Gastrocnemius medialis (tissue), 3 donors: ENCODE data around the genes AFAP1, ABLIM2, USP17L13, USP17L19 and USP17L27.

DNA sequence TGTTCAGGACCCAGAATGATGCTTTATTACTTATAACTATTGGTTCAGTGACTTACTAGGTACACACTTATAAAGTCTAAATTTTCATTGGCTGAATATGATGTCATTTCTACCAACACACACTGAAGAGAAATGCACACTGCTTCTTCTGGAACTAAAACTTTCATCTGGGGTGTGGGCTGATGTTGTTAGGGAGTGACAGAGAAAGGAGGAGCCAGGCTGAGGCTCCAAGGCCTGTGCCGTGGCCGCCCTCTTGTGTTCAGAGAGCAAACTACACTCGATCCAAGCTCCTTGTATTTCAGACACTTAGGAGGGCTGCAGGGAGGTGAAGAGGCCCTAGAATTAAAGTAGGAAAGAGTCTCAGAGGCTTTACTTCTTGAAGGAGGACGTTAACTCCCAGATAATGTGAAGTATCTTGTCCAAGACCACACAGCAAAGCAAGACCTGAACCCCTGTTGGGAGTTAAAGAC lies 137.6 kb downstream of the AFAP1 start:
- PRO-cap, result no peak
- RAMPAGE, long total RNA, 3 experiments, result no peak in any of the 3 experiments

DNA sequence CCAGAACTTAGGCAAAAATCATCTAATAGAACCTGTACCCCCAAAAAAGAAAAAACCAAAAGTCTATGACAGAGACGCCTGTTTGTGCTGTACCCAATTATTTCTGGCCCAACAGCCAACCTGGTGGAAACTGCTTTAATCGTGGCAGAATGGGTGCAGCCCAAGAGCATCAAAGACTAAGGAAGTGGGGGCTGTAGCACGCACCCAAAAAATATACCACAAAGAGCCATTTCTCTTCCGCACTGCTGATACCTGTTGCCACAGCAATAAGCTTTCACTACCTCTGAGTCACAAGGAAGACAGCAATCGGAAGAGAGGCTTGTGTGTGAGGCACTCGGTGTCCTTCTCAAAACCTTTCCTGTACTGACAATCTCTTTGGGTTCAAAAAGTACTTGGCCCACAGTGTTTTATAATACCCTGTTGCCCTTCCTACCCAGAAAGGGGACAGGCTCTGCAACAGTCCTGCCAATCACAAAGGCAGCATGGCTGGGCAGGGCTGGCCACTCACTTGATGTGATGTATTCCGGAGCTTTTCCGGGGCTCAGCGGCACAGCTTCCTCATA lies 84.6 kb downstream of the AFAP1 start:
- PRO-cap, result no peak
- RAMPAGE, long total RNA, 3 experiments, result no peak in any of the 3 experiments

- PRO-cap, result no peak
- RAMPAGE, long total RNA, 3 experiments, result no peak in any of the 3 experiments
Measured at GRCh38 chr4:7929414-7930086, 10.1 kb downstream of the AFAP1 start.

GRCh38 chr4:7939483-7940299 lies at the start of gene AFAP1:
Gene AFAP1, minus strand, starts transcription at chr4:7939861.
- PRO-cap, result bidirectional peak, plus-strand start at chr4:7940016, minus-strand start at chr4:7939840
- RAMPAGE, long total RNA, 3 experiments, result no peak in any of the 3 experiments

- PRO-cap, result no peak
- RAMPAGE, long total RNA, 3 experiments, result no peak in any of the 3 experiments
Measured at GRCh38 chr4:8010235-8011154, 70.8 kb upstream of the AFAP1 start.

- PRO-cap, result no peak
- RAMPAGE, long total RNA, 3 experiments, result no peak in any of the 3 experiments
Measured at GRCh38 chr4:8022967-8023680, 83.5 kb upstream of the AFAP1 start.

DNA sequence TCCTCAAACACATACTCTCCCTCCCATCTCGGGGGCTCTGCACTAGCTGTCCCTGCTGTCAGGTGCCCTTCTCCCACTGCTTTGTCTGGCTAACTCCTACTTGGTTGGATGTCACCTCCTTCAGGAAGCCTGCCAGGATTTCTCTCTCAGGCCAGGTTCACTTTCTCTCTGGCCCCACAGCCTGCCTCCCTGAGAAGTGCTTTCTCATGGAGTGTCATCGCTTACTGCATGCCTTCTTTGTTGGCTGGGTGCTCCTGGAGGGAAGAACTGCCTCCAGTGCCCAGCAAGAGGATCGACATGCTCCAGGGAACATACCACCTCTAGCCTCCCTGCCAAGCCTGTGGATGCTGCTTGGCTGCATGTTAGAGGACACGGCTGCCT lies 15.2 kb downstream of the ABLIM2 start:
- PRO-cap, result bidirectional peak, plus-strand start at position 276 of the sequence, minus-strand start at position 83 of the sequence
- RAMPAGE, long total RNA, 3 experiments, result no peak in any of the 3 experiments

DNA sequence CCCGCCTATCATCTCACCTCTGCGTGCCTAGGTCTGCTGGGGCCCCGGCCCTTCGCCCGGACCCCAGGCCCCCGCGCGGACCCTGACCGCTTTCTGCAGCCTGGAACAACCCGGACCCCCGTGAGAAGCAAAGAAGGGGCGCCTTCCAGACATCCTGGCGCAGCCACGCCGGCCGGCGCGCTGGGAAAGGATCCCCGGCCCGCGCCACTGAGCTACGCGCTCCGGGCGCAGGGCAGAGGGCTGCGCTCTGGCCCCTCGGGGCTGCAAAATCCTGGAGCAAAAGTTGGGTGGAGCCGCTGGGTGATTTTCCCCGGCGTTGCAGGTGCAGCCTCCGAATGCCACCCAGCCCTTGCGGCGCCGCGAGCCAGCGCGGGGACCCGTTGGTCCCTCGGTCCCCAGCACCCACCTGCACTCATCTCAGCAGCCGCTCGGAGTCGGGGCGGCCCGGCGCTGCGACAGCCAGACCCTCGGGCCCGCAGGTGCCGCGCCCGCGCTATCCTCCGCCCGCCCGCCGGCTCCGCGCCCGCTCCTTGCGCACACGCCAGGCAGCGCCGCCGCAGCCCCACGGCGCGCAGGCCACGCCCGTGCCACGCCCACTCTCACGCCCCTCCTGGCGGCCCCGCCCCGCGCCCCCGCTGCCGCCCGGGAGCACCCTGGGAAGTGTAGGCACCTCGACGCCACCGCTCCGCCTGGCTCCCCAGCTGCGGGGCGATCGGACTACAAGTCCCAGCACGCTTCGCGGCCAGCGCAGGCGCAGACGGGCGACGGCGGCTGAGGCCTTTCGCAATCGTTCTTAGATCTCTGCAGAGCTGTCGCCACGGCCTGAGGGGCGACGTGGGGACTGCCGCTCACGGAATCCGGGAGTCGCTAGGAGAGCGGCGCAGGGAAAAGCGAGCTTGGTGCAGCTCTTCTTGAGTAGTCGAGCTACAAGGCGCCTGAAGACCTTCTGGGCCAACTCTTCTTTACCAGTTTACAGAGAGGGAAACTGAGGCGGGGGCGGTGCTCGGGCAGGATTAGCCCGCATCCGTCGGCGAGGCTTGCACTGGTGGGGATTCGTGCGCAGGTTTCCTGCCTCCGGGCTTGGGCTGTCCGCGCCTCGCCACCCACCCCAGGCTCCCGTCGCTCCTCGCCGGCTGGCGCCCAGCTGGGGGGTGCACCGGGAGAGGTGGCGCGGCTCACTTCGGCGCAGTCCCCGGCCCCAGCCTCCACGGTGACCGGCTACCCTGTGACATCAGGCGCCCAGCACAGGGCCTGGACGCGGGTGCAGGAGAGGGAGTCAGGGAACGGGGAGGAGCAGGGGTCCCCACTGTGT lies at the start of gene ABLIM2:
Gene ABLIM2 (minus strand): TSS at position 540 of the 1,312 bp plus-strand sequence.
- PRO-cap, result bidirectional peak, plus-strand start at position 862 of the sequence, minus-strand start at position 532 of the sequence
- RAMPAGE, long total RNA, 3 experiments, result start-site peak on the plus strand in 1 of 3 experiments, centred at position 817 of the sequence, 25 reads per replicate; start-site peak on the minus strand in 2 of 3 experiments, centred at positions 490 to 497 of the sequence, 86 to 230 reads per replicate

GRCh38 chr4:8188630-8189610 lies 10.2 kb upstream of the SH3TC1 start:
- PRO-cap, result bidirectional peak, plus-strand start at chr4:8189249, minus-strand start at chr4:8189102; bidirectional peak, plus-strand start at chr4:8189399, minus-strand start at chr4:8189292
- RAMPAGE, long total RNA, 3 experiments, result no peak in any of the 3 experiments

DNA sequence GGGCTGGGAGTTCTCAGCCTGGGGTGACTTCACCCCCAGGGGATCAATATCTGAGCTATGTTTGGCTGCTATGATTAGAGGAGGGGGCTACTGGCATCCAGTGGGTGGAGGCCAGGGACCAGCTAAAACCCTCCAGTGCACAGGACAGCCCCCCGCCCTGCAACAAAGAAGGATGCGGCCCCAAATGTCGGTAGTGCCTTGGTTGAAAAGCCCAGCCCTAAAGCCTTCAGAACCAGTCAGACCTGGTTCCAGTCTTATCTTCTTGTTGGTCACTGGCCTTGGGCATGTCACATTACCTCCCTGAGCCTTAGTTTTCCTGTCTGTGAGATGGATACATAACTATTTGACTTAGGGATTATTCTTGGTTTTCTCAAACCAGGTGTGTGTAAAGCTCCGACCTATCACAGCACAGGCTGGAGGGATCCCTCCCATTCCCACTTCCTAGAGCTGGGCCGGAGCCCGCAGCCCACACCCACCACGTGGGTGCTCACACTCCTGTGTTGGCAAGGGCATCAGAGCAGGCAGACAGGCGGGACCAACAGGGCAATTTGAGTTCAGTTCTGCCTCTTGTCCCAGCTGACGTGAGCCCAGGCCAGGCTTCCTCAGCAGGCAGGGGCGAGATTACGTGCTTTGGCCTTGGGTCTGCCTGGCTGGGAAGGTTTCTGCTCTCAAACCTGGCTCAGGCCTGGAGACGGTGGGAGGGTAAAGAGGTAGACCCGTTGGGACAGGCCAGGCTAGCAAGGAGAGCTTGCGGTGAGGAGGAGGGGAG lies 952 bp upstream of the SH3TC1 start:
- PRO-cap, result no peak
- RAMPAGE, long total RNA, 3 experiments, result no peak in any of the 3 experiments

DNA sequence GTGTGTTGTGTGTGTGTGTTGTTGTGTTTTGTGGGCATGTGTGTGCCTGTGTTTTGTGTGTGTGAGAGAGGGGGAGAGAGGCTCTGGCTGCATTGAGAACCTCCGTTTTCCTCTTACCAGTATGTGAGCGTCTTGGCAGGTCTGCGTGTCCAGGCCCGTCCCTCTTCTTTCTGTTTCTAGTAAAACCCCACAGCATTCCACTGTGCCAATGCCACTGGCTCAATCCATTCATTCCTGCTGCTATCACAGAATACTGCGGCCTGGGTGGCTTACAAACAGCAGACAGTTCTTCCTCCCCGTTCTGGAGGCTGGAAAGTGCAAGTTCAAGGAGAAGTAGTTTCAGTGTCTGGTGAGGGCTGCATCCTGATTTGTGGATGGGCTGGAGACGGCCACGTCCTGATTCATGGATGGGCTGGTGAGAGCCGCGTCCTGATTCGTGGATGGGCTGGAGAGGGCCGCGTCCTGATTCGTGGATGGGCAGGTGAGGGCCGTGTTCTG lies 15.4 kb upstream of the HTRA3 start:
- PRO-cap, result no peak
- RAMPAGE, long total RNA, 3 experiments, result no peak in any of the 3 experiments

DNA sequence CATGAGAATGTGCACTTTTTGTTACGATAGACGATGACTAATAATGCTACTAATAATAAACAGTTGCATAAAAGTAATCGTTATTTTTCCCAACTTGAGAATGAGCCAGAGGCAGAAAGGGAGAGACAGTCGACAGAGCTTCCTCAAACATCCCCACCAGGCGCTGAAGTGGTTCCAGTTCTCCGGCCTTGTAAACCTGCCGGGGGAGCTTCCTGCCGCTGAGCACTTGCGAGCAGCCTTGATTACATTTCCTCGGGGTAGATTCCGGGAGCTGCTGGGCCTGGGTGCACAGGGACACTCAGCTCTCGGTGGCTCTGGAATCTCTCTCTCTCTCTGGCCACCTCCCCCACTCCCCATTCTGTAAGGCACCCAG lies 8.8 kb upstream of the HTRA3 start:
- PRO-cap, result unidirectional peak, plus-strand start at position 108 of the sequence
- RAMPAGE, long total RNA, 3 experiments, result no peak in any of the 3 experiments

DNA sequence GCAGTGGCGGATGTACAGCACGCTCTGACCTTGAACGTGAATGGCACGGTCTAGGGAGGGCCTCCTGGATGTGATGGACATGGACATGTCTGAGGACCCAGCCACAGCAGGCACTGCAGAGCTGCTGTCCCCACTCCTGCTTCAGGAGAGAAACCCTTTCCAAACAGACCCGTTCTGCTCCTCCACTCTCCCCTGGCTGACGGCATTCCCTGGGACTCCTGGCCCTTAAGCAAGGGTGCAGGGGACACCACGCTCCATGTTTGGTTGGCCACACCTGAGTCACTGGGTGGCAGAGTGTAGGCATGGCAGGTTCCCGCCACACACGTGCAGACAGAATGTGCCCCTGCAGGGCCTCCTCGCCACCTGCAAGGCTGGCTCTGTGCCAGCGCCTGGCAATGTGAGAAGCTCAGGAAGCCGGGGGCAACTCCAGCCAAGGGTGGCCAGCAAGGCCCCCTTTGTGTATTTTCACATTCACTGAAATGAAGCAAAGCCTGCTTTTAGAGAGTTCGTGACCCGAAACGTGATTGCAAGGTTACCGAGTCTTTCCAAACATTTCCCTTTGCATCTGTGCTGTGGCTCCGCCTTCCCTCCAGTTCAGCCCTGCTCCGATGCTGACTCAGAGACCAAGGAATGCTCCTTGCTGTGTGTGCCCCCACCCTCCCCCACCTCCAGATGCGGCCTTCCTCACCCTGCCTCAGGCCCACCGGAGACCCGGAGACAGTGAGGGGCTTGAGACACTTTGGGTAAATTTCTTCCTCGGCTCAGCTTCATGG lies 46.1 kb downstream of the HTRA3 start:
- PRO-cap, result no peak
- RAMPAGE, long total RNA, 3 experiments, result no peak in any of the 3 experiments

- PRO-cap, result no peak
- RAMPAGE, long total RNA, 3 experiments, result no peak in any of the 3 experiments
Measured at GRCh38 chr4:8427651-8428239, 12.8 kb downstream of the ACOX3 start.

GRCh38 chr4:8467922-8468473 lies 27.4 kb downstream of the TRMT44 start:
- PRO-cap, result no peak
- RAMPAGE, long total RNA, 3 experiments, result no peak in any of the 3 experiments

GRCh38 chr4:8610954-8611773 lies 18.6 kb downstream of the CPZ start:
- PRO-cap, result no peak
- RAMPAGE, long total RNA, 3 experiments, result no peak in any of the 3 experiments

DNA sequence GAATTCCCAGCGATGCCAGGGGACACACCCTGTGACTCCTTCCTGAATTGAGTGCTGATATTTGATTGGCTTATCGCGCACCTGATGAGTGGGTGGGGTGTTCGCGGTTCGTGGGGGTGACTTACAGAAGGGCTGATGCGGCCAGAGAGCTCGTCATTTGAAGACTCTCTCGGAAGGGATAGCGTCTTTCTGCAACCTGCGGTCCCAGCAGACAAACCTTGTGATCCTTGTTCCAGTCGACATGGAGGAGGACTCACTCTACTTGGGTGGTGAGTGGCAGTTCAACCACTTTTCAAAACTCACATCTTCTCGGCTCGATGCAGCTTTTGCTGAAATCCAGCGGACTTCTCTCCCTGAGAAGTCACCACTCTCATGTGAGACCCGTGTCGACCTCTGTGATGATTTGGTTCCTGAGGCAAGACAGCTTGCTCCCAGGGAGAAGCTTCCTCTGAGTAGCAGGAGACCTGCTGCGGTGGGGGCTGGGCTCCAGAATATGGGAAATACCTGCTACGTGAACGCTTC lies at the start of gene USP17L13:
Gene USP17L13 (plus strand): TSS at position 242 of the 522 bp plus-strand sequence.
- PRO-cap, result no peak
- RAMPAGE, long total RNA, 3 experiments, result no peak in any of the 3 experiments

- PRO-cap, result no peak
- RAMPAGE, long total RNA, 3 experiments, result no peak in any of the 3 experiments
Measured at GRCh38 chr4:9253145-9253600, at the start of gene USP17L19. Gene USP17L19, plus strand, starts transcription at chr4:9253378.

- PRO-cap, result no peak
- RAMPAGE, long total RNA, 3 experiments, result no peak in any of the 3 experiments
Measured at GRCh38 chr4:9343975-9344425, at the start of gene USP17L27. Gene USP17L27, plus strand, starts transcription at chr4:9344148.

- PRO-cap, result no peak
- RAMPAGE, long total RNA, 3 experiments, result no peak in any of the 3 experiments
Measured at GRCh38 chr4:9381159-9381500, 18.2 kb downstream of the USP17L30 start.